ENCODE results near the genes RAD54L2, IQCF2, GNL3 and MUSTN1.

DNA sequence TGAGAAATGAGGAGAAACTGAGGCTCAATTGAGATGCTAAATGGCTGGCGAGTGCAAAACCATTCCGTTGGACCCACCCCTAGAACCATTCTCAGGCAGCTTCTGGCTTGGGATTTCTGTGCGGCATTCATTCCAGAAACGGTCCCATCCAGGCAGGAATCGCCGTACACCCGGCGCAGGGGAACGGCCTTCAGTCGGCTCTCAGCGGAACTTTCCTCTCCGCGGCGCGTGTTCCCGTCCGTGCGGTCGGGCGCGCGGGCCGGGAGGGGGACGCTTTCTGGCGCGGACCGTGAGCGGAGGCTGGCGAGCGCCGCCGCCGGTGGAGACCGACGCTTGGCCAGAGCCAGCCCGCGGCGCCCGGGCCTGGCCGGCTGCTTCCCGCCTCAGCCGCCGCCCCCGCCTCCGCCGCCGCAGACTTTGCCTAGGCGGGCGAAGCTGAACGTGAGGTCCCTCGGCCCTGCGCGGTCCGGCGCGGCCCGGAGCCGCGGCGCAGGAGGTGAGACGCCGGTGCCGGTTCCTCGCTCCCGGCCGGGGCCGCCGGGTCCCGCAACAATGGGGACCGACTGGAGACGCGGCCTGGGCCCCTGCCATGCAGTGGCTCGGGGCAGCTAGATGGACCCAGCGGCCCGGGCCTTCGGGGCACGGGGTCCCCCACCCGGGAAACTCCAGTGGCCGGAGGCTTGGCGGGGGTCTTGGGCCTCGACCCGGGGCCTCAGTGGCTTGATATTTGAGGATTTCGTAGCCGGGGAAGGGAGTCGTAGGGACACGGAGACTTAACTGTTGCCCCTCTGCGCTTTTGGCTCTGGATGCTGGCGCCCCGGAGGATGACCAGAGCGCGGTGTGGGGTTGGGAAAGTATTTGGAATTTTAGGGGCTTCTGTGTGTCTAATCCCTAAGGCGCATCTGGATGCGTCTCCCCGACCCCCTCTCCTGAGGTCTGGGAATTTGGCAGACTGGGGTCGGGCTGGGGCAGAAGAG is at the start of gene RAD54L2:
Gene RAD54L2, plus strand, starts transcription at position 300 of the 977 bp plus-strand sequence.
- RAMPAGE, long total RNA, result no peak
- RRBS, result under 1% methylated on average over 54 of the region's 95 CpGs

DNA sequence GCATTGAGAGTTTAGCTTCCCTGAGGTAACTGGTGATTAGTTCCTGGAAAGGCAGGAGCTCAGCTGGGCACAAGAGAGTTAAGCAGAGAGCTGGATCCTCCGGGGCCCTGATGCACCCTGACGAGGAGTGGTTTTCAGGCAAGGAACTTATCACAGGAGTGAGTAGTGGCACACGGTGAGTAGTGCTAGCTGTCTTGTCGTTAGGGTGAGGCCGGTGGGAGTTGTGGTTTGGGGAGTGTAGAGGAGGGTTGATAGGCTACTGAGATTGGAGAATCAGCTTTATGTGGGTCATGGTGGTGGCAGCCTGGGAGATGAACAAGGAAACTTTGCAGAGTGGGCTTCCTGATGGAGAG is 854 bp downstream of the RAD54L2 start:
- RAMPAGE, long total RNA, result no peak
- RRBS, result 0% methylated on average over 4 of the region's 5 CpGs

- RAMPAGE, long total RNA, result no peak
- RRBS, result no CpG with 5 or more reads among the region's 5 CpGs
Observed at GRCh38 chr3:51630505-51631048, 40.5 kb upstream of the TEX264 start.

- RAMPAGE, long total RNA, result no peak
- RRBS, result no CpG with 5 or more reads among the region's 7 CpGs
Observed at GRCh38 chr3:51684366-51684829, 13.3 kb downstream of the TEX264 start.

DNA sequence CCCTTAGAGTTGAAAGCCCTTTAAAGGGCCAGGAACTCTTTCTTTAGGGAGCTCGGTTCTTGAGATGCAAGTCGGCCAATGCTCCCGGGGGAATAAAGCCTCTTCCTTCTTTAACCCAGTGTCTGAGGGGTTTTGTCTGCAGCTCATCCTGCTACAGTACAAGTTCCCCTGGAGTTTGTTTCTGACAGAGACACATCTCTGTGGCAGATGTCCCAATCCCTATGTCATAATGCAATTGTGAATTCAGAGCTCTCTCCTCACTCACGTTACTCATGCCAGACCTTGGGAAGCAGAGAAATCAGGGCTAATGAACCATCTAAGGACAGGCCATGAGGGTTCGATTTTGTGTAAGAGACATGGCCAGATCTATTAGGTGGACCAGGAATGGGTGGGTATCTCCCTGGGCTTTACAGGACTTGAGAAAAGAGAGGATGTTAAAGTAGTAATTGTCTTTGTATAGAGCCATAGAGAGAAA is at the start of gene IQCF2:
Gene IQCF2, plus strand, starts transcription at position 278 of the 475 bp plus-strand sequence.
- RAMPAGE, long total RNA, result no peak
- RRBS, result no CpG with 5 or more reads among the region's 5 CpGs

GRCh38 chr3:52017598-52018088 is 21.9 kb upstream of the RPL29 start:
- RAMPAGE, long total RNA, result no peak
- RRBS, result 86% methylated on average over 2 of the region's 12 CpGs

GRCh38 chr3:52055254-52056269 is 809 bp downstream of the DUSP7 start:
- RAMPAGE, long total RNA, result no peak
- RRBS, result 2% methylated on average over 24 of the region's 93 CpGs

DNA sequence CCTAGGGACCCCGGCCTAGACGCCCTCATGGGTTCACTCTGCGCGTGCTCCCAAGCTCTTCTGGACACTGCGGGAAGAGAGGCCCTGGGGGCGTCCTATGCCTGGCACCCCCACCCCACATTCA is 276 bp upstream of the DUSP7 start:
- RAMPAGE, long total RNA, result no peak
- RRBS, result 9% methylated on average over 1 of the region's 6 CpGs

GRCh38 chr3:52089969-52090748 is 33.8 kb upstream of the DUSP7 start:
- RAMPAGE, long total RNA, result no peak
- RRBS, result no CpG with 5 or more reads among the region's 11 CpGs

GRCh38 chr3:52204258-52204919 is 6.4 kb downstream of the ALAS1 start:
- RAMPAGE, long total RNA, result no peak
- RRBS, result no CpG with 5 or more reads among the region's 10 CpGs

DNA sequence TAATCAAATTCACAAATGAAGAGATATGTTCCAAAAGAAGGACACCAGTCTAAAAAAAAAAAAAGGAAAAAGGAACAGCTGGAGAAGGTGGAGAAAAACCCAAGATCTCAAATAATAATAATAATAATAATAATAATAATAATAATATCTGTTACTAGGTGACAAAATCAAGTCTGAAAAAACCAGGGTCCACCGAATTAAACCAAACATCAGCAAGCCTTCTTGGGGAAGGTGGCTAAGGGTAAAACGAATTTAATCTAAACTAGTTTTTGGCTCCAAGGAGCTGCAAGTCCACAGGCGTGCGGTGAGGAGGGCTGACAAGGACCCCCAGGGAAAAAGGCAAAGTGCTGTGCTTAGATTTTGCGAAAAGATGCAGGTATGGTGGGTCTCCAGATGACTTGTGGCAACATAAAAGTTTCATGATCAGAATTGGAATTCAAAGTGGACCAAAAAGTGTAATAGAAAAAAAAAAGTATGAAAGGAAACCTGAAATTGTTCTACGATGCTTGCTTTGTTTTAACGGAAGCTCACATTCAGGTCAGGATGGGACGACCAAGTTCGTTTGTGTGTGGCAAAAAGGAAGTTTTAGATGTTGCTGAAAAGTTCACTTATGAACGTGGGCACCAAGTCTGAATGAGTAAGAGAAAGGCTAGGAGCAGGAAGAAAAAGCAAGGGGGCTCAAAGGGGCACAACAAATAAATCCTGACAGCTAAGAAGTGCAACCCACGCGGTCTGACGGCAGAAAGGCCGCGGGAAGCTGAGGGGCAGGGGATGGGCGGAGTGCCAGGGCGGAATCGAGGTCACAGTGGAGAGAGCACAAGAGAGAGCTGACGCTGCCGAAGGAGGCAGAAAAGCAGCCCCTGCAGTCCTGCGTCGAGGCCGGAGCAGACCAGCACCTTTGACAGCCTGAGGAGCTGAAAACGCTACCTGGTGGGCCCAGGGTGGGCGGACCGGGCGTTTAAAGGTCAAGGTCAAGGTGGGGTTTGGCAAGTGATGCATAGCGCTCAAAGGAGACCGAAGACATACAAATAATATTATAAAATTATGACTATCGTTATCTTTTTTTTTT is 1.2 kb downstream of the WDR82 start:
- RAMPAGE, long total RNA, result no peak
- RRBS, result 2% methylated on average over 4 of the region's 30 CpGs

DNA sequence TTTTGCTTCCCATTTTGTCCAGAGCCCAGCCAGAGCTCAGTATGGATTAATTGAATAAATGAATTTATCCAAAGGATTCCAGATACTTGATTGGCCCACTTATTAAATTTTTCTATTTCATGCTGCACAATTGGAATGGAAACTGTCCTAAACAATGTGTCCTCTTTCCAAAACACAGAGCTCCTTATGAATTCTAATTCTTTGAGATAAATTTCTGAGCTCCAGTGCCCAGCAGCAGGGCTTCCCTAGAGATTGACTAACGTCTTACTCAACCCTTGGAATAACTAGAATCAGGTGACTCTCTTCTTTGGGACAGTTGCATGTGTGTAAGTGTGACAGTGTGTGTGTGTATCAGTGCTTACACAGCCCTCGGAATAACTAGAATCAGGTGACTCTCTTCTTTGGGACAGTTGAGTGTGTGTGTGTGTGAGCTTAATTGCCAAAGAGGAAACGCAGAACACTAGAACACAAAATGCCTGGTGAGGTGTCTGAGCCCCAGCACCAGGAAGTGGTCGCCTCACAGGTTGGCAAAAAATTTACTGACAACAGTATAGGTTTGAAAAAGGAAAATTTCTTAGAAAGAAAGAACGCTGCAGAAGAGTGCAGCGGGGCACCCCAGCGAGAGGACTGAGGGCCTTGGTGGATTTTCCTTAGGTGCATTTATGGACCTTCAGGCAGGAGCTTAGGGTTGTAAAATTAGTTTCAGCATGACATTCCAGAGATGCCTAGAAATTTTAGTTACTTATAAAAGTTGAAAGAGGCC is 3.5 kb upstream of the WDR82 start:
- RAMPAGE, long total RNA, result no peak
- RRBS, result no CpG with 5 or more reads among the region's 7 CpGs

DNA sequence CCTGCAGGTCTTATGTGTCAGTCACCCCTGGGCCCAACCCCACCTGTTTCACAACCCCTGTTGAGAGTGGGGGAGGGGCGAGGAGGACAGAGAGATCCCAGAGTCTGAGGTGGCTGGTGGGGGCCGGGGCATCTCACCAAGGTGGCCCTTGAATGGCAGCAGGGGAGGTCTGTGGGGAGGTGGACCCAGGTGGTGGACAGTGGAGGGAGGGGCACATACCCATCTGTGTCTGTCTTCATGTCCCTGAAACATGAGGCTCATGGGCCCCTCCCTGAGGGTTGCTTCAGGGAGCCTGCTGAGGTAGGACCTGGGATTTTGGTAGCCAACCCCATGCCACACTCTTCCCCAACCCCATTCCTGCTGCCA is 1.8 kb upstream of the STAB1 start:
- RAMPAGE, long total RNA, result no peak
- RRBS, result no CpG with 5 or more reads among the region's 2 CpGs

DNA sequence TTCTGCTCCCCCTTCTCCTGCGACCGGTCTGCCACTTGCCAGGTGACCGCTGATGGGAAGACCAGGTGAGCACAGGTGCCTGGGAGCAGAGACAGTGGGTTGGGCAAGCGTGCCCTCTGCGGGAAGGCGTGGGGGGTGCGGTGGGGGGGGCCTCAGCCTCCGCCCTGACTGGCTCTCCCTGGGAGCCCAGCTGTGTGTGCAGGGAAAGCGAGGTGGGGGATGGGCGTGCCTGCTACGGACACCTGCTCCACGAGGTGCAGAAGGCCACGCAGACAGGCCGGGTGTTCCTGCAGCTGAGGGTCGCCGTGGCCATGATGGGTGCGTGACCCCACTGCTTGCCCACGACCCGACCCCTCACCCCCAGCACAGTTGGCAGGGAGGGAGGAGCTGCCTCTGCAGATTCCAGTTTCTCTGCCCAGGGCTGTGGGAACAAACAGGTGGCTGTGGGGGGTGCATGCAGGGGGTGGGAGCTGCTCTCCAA is 8.7 kb downstream of the STAB1 start:
- RAMPAGE, long total RNA, result no peak
- RRBS, result 63% methylated on average over 2 of the region's 19 CpGs

- RAMPAGE, long total RNA, result no peak
- RRBS, result 2% methylated on average over 34 of the region's 118 CpGs
Observed at GRCh38 chr3:52685344-52686581, at the start of gene GNL3. Gene GNL3, plus strand, starts transcription at chr3:52686032.

GRCh38 chr3:52827230-52828304 is 2.9 kb downstream of the ITIH4 start:
- RAMPAGE, long total RNA, result no peak
- RRBS, result 27% methylated on average over 3 of the region's 19 CpGs

GRCh38 chr3:52834644-52835382 is at the start of gene MUSTN1:
Gene MUSTN1, minus strand, starts transcription at chr3:52835019.
- RAMPAGE, long total RNA, result no peak
- RRBS, result no CpG with 5 or more reads among the region's 13 CpGs

DNA sequence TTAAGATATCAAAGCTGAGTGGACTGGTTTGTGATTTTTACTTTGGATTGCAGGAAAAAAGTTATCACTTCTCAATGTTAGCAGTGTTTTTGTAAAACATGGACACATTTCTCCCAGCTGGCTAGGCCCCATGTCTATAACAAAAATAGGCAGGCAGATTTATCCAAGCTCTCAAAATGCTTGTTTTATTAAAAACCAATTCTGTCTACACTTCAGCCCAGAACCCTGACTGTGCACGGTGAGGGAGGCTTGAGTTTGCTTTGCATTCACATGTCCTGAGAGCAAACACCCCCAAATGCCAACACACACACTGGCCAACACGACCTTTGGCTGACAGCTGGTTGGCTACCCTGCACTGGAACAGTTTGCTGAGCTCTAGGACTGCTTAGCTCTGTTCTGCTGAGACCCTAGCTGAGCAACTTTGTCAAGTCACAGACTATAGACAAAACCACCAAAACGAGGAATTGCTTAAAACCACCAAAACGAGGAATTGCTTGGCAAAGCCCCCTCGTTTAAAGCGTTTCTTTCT is 3.7 kb downstream of the STIMATE start:
- RAMPAGE, long total RNA, result no peak
- RRBS, result no CpG with 5 or more reads among the region's 6 CpGs

DNA sequence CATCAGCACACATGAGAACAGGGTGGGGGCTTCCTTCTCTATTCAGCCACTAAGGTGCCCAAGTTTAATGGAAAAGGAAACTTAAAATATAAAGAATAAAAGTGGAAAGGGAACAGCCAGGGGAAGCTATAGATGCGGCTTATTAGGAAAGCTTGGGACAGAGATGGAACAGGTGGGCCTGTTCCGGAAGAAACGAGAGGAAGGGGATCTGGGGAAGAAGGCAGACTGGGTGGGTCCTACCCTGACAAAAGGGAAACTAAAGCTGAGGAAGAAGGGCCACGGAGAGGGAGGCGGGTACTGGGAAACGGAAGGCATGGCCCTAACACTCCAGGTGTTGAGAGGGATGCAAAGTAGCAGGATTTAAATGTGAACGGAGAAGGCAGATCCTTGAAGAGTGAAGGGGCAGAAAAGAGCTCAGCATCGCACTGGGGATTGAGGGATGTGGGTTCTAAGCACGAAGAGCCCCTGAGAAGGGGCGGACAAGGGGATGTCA is 825 bp downstream of the STIMATE start:
- RAMPAGE, long total RNA, result no peak
- RRBS, result no CpG with 5 or more reads among the region's 10 CpGs

GRCh38 chr3:53089428-53090141 is 40.6 kb downstream of the RFT1 start:
- RAMPAGE, long total RNA, result no peak
- RRBS, result no CpG with 5 or more reads among the region's 8 CpGs

Data from epithelial cell of proximal tubule (primary cell).